REH cell (cell line): ENCODE data around the genes SP110 and C2orf72.

DNA sequence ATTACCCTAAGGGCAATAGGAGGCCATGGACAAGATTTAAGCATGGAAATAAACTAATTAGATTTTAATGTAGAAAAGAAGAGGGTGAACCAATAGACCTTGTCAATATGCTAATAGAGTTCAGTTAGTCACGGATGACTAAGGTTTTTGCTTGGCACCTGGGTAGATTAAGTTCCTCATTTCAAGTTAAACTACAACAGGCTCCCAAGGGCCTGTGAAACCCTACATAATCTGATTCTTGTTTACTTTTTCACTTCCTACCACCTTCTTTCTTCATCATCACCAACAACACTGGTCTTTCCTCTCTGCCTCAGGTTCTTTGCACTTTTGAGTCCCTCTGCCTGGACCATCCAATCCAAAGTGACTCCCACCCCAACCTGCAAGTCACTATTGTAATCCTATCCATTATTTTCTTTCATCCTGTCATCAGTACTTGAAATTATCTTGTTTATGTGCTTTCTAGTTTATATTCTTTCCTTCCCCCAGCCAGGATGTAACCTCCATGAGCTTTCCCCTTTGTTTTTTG lies 14.7 kb downstream of the SP110 start:
- PRO-cap, result no peak

- PRO-cap, result unidirectional peak, plus-strand start at chr2:230219560; bidirectional peak, plus-strand start at chr2:230220188, minus-strand start at chr2:230219975
These were observed at the start of gene SP110 for GRCh38 chr2:230219436-230220424. TSS of gene SP110 (minus strand) at chr2:230219984.

GRCh38 chr2:230227342-230227654 lies 1.8 kb downstream of the SP140 start:
- PRO-cap, result no peak

- PRO-cap, result no peak
These were observed 32.1 kb downstream of the SP100 start for GRCh38 chr2:230448011-230448638.

DNA sequence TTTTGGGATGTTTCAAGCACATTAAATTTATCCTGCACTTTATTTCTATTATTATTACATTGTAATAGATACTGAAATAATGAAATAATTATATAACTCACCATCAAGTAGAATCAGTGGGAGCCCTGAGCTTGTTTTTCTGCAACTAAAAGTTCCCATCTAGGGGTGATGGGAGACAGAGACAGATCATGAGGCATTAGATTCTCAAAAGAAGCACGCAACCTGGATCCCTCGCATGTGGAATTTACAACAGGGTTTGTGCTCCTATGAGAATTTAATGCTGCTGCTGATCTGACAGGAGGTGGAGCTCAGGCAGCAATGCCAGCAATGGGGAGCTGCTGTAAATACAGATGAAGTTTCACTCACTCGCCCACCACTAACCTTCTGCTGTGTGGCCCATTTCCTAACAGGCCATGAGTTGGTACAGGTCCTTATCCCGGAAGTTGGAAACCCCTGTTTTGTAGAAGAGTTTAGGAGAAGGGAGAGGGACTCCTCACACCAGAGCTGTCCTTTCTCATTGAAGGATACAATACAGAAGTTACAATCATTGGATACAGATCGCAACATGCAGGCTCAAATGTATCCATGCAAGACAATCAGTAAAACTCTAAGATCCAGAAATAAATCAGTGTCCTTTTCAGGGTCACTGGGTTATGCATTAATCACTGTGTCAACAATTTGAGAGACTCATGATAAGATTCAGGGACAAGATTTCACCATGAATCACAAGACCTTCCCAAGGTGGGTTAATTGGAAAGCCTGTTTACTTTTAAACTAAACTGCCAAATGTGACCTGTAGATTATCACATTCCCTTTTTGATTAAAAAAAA lies 96.9 kb downstream of the SP100 start:
- PRO-cap, result no peak

GRCh38 chr2:230513527-230513962 lies 97.5 kb downstream of the SP100 start:
- PRO-cap, result no peak

DNA sequence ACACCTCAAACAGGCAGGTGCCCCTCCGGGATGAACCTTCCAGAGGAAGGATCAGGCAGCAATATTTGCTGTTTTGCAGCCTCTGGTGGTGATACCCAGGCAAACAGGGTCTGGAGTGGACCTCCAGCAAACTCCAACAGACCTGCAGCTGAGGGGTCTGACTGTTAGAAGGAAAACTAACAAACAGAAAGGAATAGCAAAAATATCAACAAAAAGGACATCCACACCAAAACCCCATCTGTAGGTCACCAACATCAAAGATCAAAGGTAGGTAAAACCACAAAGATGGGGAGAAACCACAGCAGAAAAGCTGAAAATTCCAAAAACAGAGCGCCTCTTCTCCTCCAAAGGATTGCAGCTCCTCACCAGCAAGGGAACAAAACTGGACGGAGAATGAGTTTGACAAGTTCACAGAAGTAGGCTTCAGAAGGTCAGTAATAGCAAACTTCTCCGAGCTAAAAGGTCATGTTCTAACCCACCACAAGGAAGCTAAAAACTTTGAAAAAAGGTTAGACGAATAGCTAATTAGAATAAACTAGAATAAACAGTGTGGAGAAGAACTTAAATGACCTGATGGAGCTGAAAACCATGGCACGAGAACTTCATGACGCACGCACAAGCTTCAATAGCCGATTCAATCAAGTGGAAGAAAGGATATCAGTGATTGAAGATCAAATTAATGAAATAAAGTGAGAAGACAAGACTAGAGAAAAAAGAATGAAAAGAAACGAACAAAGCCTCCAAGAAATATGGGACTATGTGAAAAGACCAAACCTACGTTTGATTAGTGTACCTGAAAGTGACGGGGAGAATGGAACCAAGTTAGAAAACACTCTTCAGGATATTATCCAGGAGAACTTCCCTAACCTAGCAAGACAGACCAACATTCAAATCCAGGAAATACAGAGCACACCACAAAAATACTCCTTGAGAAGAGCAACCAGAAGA lies 110.4 kb downstream of the SP100 start:
- PRO-cap, result no peak

DNA sequence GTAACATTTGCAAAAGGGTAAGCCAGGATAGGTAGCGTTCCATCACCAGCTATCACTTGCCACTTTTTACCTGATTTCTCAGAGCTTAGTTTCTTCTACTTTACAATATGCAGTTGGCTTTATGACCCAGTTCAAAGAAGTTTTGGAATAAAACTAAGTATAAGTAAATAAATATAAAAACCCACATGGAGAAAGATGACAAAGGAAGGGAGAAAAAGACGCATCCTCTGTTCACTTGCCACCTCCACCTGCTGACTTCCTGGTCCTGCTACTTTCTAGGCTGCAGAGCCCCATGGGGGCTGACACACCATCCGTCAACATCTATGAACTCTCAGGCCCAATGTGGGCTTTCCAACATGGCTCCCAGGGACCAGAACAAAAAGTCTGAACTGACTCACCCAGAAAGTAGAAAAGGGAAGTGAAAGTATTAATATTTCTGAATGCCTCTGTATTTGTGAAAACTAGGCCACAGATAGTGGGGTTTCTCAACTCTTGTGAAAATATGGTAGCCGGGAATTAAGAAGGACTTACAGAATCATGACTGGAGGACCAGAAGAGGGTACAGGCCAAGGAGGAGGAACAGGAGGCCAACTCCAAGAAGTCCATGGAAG lies 123.2 kb upstream of the CAB39 start:
- PRO-cap, result no peak

DNA sequence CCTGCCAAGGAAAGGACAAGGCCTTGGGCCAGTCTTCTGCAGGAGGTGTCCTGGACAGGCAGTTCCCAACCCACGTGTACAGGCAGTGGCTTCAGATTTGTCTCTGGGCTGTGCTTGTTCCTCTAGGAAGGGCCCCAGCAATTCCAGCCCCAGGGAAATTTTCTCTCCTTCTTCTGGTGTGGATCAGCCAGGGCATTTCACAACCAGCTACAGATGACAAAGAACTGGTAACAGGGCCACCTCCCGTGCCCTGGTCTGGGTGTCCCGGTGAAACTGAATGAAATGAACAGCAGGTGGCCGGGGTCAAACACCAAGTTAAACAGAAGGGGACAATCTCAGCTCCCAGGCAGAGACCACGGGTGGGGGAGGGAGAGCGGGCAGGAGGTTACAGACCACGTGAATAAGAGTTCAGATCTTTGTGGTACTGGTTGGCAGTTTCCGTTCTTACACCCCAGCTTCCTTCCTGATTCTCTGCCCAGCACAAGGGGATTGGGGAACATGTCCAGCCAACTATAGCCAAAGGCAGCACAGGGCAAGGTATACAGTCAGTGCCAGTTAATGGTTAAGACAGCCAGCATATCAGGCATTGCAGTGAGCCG lies 52.1 kb upstream of the CAB39 start:
- PRO-cap, result bidirectional peak, plus-strand start at position 403 of the sequence, minus-strand start at position 283 of the sequence

DNA sequence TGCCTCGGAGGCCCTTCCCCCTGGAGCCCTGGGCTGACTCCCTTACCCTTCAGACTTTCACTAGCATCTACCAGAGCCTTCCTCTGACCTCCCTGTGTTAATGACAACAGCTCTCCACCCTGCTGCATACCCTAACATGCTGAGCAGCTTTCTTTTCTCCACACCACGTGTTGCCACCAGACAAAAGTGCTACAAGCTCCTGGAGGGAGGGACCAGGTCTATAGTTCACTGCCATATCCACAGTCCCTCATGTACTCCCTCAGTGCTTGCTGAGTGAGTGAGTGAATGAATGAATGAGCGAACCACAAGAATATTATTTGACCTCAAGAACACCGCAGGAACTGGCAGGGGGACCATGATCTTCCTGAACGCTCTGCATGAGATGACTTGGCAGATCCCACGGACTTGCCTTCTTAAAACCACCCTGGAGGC lies 47.4 kb upstream of the CAB39 start:
- PRO-cap, result no peak

- PRO-cap, result no peak
These were observed 45.4 kb upstream of the CAB39 start for GRCh38 chr2:230667241-230667661.

DNA sequence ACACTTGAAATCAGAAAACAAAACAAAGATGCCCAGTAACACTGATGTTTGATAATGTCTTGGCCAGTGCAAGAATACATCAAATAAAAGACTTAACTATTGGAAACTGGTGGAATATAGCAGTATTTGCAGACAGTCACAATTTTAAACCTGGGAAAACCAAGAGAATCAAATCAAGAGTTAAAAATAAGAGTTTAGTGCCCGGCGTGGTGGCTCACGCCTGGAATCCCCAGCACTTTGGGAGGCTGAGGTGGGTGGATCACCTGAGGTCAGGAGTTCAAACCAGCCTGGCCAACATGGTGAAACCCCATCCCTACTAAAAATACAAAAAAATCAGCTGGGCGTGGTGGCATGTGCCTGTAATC lies 16.6 kb downstream of the CAB39 start:
- PRO-cap, result no peak

- PRO-cap, result no peak
These were observed 30.4 kb downstream of the CAB39 start for GRCh38 chr2:230742807-230743613.

DNA sequence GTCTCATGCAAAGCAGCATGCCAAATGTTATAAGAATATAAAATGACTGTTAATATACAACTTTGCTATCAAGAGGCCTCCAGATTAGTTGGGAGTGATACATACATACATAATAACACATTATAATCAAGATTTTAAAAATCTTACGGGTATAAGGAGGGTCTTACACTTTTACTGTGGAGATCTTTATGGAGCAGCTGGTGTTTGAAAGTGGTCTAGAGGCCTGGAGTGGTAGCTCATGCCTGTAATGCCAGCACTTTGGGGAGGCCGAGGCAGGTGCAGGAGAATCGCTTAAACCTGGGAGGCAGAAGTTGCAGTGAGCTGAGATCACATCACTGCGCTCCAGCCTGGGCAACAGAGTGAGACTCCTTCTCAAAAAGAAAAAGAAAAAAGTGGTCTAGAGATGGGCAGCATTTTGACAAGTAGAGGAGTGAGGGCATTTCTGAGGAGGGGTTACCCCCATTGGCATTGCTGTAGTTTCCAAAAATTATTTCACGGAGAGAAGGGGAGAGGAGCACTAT lies 34.3 kb downstream of the CAB39 start:
- PRO-cap, result no peak

GRCh38 chr2:230865164-230865814 lies 547 bp downstream of the ITM2C start:
- PRO-cap, result no peak

- PRO-cap, result no peak
These were observed 14.1 kb downstream of the ITM2C start for GRCh38 chr2:230878769-230879289.

- PRO-cap, result no peak
These were observed at the start of gene C2orf72 for GRCh38 chr2:231037132-231037688. TSS of gene C2orf72 (plus strand) at chr2:231037523.

DNA sequence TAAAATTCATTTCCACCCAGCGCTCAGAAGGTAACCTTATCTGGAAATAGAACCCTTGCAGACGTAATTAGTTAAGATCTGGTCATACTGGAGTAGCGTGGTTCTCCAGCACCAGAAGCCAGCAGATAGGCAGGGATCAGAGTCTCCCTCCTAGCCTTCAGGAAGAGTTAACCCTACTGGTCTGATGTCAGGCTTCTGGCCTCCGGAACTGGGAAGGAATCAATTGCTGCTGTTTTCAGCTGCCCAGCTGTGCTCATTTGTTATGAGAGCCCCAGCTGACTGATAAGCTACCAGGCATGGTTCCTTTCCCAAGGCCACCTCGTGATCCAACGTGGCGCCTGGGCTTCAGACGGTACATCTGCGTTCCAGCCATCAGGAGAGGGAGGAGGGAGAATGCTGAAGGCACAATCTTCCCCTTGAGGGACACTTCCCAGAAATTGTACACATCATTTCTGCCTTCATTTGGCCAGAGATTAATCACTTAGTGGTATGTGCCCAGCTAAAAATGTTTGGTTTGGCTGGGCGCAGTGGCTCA lies 10.8 kb upstream of the ARMC9 start:
- PRO-cap, result no peak

GRCh38 chr2:231222496-231222828 lies 24.0 kb downstream of the ARMC9 start:
- PRO-cap, result no peak

DNA sequence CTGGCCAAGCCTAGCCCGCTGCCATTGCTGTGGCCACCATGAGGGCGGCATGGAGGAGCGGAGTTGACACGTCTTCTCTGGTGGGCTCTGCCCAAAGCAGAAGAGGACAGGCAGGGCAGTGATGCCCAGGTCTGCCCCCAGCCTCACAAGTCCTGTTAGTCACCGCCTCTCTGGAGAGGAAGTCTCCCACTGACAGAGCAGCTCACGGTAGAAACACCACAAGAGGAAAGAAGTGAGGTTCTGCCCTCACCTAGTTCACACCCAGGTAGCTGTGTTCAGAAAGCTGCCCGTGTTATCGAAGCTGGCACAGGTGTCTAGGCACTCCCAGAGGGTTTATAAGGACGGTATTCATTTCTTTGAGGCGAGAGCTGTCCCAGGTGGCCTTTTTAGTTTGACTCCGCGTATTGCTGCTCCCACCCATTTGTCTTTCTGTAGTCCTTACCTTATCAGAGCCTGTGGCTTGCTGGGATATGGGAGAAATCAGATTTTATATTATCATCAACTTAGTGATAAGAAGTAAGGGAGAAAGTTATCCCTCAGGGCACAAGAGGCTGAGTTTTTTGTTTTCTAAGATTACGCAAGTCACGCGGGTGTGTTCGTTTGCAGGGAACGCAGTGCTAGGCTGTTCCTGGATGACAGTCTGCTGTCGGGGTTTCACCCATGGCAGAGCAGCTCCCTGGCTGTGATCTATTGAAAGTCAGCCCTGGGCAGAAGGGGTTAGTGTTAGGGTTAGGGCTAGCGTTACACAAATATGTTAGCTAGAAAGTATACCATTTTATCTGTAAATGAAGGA lies 46.5 kb downstream of the ARMC9 start:
- PRO-cap, result no peak